Amniotic epithelial cell (primary cell): ENCODE data around the genes CDCA7 and SP9.

DNA sequence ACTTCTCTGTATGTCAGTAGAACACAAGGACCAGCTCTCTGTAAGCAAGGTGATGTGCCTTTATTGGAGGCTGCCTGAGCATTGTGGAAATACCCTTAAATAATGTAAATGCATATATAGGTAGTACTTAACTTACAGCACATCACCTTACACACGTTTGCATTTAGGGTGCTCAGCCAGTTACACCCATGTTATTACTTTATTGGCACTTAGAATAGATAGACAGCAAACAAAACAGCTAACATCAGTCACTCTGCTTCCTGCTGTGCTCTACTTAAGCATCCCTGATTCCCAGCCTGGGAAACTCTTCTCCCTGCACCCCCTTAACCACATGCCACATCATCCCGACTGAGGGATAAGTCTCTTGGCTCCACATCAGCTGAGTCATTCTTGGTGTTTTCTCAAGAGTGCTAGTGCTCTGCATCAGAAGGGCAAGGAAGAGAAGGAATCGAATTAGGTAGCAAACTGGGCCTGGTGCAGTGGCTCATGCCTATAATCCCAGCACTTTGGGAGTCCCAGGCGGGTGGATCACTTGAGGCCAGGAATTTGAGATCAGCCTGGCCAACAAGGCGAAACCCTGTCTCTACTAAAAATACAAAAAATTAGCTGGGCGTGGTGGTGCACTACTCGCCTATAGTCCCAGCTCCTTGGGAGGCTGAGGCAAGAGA is 108.6 kb downstream of the MAP3K20 start:
- RRBS = no CpG with 5 or more reads among the region's 7 CpGs

DNA sequence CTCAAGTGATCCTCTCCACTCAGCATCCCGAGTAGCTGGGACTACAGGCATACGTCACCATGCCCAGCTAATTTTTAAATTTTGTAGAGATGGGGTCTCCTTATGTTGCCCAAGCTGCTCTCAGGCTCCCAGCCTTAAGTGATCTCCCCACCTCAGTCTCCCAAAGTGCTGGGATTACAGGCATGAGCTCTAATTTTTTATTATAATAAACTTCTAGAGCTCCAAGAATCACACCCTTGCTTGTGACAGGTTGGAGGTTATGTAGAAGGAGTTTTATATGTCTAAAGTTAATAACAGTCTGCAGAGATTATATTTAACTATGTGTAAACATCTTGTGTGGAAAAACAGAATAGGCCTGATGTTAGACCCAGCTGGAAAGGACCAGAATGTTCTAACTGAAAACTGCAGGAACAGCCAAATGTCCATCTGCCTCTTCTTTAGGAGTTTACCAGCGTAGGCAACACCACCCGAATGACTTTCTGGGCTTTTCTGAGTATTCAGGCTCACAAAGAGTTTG is 67.2 kb upstream of the CDCA7 start:
- RRBS = no CpG with 5 or more reads among the region's 4 CpGs

GRCh38 chr2:173354209-173355285 is at the start of gene CDCA7:
Gene CDCA7, plus strand, starts transcription at chr2:173354872.
- RRBS = no CpG with 5 or more reads among the region's 81 CpGs

- RRBS = no CpG with 5 or more reads among the region's 4 CpGs
Observed at GRCh38 chr2:173652831-173653080, 298.1 kb downstream of the CDCA7 start.

DNA sequence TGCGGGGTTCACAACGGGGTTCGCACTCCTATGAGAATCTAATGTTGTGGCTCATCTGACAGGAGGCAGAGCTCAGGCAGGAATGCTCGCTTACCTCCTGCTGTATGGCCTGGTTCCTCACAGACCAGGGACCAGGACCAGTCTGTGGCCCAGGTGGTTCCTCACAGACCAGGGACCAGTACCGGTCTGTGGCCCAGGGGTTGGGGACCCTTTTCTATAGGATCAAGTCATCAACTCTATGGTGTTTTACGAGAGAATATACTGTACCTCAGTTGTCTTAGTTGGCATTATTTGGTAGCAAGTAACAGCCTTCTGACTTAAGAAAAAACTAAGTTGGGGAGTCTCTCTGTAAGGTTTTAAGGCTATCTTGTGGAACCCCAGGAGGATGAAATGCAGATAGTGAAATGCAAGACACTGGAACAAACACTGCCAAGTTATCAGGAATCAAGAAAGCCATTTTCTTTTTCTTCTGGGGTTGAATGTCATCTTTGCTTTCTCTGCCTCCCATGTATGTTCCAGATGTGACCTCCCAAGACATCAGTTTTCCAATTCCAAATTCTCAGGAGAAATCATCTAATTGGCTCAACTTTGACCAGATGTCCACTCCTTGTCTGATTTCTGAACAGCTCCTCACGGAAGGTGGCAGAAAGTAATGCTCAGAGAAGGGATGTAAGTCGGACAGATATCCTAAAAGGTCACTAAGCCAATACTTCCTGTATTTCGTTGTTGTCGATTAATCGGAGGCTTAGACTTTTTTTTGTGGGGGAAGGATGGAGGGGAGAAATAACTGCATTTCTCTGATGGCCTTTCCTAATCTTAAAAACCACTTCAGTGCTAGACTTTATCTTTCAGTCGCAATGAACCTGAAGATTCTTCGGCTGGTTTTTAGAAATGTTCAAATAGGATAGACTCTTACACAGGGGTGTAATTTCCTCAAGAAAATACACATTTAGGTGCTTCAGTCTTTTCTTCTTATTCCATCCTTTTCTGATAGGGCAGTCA is 60.8 kb downstream of the SP3 start:
- RRBS = no CpG with 5 or more reads among the region's 13 CpGs

GRCh38 chr2:173918505-173919342 is 46.4 kb downstream of the SP3 start:
- RRBS = no CpG with 5 or more reads among the region's 2 CpGs

- RRBS = 2% methylated on average over 11 of the region's 51 CpGs
Observed at GRCh38 chr2:174334368-174335162, at the start of gene SP9. Gene SP9, plus strand, starts transcription at chr2:174334954.

- RRBS = 1% methylated on average over 27 of the region's 120 CpGs
Observed at GRCh38 chr2:174336227-174337201, 1.8 kb downstream of the SP9 start.

DNA sequence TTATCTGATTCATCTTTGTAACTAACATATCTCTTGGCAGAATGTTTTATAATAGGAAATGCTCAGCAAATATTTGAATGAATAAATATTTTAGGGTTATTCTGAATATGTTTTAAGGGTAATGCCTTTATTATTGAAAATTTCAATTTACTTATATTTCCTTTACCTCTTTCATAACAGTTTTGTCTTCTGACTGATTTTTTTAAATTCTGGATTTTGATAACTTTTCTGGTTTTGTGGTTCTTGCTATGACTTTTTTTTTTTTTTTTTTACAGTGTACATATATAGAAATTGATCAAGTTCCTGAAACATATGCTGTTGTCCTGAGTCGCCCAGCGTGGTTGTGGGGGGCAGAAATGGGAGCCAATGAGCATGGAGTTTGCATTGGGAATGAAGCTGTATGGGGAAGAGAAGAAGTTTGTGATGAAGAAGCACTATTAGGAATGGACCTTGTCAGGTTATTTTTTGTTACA is 4.2 kb downstream of the SCRN3 start:
- RRBS = no CpG with 5 or more reads among the region's 2 CpGs

- RRBS = no CpG with 5 or more reads among the region's 19 CpGs
Observed at GRCh38 chr2:174546678-174547510, 50.7 kb downstream of the WIPF1 start.

DNA sequence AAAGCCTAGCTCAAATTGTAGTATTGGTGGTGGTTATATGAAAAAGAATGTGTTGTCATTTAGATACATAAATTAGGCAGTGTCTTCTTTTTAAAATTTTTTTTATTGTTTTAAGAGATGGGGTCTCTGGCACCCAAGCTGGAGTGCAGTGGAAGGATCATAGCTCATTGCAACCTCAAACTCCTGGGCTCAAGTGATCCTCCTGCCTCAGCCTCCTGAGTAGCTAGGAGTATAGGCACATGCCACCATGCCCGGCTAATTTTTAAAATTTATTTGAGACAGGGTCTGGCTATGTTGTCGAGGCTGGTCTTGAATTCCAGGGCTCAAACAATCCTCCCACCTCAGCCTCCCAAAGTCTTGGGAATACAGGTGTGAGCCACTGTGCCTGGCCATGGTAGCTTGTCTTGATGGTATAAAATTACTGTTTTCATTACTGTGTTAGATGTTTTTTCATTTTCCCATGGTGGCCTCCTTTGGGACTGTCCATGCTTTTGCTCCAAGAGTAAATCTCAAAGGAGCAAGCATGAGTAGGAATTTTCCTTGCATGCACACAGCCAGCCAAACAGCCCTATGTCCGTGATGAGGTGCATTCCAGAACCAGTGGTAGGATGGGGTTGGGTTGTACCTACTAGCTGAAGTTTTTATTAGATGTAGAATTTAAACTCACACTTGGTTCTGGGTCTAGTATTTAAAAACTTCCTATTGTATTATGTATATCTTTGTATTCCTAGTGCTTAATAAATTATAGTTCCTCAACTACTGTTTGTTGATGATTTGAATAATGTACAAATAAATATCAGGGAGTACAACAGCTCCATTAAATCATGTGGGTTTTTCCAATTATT is 42.1 kb downstream of the WIPF1 start:
- RRBS = no CpG with 5 or more reads among the region's 3 CpGs

DNA sequence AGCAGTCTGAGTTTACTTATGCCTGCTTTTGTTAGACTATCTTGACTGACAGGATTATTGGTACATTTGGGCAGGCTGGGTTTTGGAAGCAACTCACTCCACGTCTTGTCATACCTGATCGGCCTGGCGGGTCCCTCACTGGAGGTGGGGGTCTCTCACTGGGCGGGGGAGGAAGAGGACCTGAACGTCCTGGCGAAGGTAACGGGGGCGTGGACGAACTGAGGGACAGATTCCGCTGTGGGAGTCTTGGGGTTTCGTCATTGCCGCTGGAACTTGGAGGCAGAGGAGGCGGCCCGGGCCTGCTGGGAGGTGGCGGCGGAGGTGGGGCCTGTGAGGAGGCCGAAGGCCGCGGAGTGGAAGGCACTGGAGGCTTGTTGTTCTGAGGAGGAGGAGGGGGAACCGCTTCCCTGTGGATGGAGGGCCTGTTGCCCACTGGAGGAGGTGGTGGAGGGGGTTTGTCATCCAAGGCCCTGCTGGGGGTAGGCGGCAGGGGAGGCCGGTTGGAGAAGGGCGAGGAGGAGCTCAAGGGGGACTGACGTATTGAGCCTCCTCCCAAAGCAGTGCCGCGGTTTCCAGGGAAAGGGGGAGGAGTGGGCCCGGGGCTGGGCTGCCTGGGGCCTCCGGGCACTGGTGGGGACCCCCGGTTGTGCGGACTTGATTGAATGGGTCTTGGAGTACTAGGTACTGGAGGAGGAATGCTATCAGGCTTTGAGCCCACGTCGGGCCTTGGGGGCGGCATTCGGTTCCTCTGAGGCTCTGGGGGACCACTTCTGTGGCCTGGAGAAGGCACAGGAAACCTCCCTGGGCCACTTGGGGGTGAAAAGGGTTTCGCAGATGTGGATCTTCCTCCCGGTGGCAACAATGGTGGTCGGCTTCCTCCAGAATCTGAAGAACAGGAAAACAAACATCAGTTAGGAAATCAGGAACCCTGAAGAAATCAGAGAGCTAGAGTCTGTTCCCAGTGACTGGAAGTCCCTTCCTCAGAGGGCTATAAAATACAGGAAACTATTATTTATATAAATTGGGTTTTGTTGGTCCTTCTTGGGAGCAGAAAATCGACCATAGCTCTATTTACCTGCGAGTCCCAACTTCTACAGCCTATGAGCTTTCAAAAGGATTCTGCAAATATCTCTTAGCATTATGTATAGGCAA is 25.7 kb downstream of the WIPF1 start:
- RRBS = no CpG with 5 or more reads among the region's 39 CpGs

DNA sequence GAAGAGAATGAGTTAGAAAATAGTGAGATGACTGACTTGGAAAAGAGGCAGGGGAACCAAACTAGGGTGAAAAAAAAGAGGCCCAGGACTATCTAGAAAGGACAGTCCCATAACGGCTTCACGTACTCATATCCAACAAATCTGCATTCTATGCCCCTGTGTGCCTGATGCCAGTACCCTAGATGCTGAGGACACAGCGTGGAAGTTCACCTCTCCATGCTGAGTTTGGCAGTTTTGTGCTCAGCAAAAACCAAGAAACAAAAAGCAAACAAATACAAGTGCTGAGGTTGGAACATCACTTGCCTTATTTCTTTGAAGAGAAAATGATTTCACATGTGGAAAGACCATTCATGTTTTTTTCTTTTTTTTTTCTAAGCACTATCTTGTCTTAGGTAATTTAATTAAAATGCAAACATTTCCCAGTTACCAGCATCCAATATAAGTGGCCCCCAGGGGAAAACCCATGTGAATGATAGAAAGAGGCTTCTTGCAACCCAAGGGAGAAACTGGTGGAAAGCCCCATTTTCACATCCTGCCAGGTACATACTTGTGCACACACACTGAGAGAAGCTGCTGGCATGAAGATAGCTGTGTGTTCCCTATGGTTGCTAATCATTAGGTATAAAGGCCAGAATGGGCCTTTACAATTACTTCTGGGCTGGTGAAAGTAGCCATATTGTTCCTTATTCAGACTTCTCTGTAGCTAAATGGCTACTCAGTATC is 10.7 kb upstream of the WIPF1 start:
- RRBS = no CpG with 5 or more reads among the region's 3 CpGs

DNA sequence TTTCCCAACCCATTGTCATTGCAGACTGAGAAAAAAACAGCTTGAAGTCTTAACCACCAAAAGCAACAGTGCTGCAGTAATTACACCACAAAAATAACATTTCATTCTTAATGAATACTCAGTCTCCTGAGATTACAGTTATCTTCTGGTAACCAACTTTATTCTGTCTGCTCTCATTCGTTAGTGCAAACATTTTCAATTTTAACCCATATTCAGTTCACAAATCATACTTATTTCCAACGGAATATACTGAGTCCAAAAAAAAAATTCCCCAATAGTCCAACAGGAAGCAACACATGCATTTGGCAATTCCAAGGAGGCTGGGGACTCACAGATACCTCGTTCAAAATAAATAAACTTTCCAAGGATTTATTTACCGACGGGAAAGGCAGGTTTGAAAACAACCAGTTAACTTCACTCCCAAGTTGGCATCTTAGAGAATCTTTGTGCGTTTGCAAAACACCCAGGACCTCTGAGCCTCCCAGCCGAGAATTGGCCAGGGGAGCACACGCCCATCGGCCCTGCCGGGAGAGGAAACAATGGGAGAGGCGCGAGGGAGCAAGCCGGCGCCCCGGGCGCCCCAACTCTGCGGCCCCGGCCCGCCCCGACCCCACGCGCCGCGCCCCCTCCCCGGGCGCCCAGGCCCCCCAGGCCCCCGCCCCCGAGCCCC is 868 bp downstream of the CHN1 start:
- RRBS = 6% methylated on average over 15 of the region's 28 CpGs

GRCh38 chr2:175127602-175127941 is 40.4 kb downstream of the ATF2 start:
- RRBS = no CpG with 5 or more reads among the region's 2 CpGs

GRCh38 chr2:176109110-176110048 is 2.3 kb downstream of the HOXD11 start:
- RRBS = no CpG with 5 or more reads among the region's 27 CpGs

- RRBS = 10% methylated on average over 14 of the region's 21 CpGs
Observed at GRCh38 chr2:176115633-176116257, 833 bp upstream of the HOXD10 start.

DNA sequence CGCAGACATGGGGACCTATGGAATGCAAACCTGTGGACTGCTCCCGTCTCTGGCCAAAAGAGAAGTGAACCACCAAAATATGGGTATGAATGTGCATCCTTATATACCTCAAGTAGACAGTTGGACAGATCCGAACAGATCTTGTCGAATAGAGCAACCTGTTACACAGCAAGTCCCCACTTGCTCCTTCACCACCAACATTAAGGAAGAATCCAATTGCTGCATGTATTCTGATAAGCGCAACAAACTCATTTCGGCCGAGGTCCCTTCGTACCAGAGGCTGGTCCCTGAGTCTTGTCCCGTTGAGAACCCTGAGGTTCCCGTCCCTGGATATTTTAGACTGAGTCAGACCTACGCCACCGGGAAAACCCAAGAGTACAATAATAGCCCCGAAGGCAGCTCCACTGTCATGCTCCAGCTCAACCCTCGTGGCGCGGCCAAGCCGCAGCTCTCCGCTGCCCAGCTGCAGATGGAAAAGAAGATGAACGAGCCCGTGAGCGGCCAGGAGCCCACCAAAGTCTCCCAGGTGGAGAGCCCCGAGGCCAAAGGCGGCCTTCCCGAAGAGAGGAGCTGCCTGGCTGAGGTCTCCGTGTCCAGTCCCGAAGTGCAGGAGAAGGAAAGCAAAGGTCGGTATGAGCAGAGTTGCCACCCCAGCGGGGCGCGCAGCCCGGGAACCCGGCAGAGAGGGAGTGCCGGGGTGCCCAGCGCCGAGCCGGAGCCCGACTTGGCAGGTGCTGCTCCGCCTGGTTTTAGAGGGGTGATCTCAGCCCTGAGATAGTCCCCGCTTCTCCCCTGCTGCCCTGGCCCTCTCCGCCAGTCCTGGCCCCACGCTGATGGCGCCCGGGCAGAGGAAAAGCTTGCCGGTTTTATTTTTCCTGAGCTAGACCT is 619 bp downstream of the HOXD10 start:
- RRBS = no CpG with 5 or more reads among the region's 44 CpGs

- RRBS = no CpG with 5 or more reads among the region's 3 CpGs
Observed at GRCh38 chr2:176118588-176118829, 1.9 kb downstream of the HOXD10 start.

GRCh38 chr2:176123680-176124350 is 1.3 kb downstream of the HOXD9 start:
- RRBS = 3% methylated on average over 1 of the region's 29 CpGs